ENCODE data around the gene BVES.

GRCh38 chr6:103675706-103676091, 1184.0 kb downstream of the HACE1 start:
- PRO-cap, 4 experiments: no peak in any of the 4 experiments
- RAMPAGE, long total RNA, 2 experiments: no peak in any of the 2 experiments

DNA sequence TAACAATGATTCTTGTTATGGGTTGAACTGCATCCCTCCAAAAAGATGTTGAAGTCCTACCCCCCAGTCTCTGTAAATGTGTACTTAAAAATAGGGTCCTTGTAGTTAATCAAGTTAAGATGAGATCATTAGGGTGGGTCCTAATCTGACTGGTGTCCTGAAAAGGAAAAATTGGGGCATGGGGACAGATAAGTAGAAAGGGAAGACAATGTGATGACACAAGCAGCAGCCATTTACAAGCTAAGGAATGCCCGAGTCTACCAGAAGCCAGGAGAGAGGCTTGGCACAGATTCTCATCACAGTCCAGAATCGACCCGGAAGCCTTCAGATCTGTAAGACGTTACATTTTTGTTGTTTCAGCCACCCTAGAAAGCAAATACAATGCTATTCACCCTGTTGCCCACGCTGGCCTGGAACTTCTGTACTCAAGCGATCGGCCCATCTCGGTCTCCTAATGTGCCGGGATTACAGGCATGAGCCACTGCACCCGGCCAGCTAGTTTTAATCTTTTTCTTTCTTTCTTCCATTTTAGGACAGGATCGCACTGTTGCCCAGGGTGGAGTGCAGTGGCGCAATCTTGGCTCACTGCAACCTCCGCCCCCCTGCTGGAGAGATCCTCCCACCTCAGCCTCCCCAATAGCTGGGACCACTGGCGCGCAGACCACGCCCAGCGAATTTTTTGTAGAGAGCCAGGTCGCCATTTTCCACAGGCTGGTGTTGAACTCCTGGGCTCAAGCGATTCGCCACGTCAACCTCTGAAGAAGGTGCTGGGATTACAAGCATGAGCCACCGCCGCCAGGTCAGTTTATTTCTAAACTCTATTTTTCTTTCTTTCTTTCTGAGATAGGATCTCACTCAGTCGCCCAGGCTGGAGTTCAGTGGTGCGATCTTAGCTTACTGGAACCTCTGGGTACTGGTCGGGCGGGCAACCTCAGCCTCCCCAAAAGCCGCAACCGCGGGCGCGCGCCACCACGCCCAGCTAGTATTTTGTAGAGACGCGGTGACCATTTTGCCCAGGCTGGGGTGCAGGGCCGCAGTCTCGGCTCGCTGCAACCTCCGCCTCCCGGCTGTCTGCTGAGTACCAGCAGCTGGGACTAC, 20.2 kb upstream of the LIN28B start:
- PRO-cap, 4 experiments: no peak in any of the 4 experiments
- RAMPAGE, long total RNA, 2 experiments: no peak in any of the 2 experiments

- PRO-cap, 4 experiments: no peak in any of the 4 experiments
- RAMPAGE, long total RNA, 2 experiments: no peak in any of the 2 experiments
Observed at GRCh38 chr6:104953485-104954217, 3.3 kb upstream of the LIN28B start.

DNA sequence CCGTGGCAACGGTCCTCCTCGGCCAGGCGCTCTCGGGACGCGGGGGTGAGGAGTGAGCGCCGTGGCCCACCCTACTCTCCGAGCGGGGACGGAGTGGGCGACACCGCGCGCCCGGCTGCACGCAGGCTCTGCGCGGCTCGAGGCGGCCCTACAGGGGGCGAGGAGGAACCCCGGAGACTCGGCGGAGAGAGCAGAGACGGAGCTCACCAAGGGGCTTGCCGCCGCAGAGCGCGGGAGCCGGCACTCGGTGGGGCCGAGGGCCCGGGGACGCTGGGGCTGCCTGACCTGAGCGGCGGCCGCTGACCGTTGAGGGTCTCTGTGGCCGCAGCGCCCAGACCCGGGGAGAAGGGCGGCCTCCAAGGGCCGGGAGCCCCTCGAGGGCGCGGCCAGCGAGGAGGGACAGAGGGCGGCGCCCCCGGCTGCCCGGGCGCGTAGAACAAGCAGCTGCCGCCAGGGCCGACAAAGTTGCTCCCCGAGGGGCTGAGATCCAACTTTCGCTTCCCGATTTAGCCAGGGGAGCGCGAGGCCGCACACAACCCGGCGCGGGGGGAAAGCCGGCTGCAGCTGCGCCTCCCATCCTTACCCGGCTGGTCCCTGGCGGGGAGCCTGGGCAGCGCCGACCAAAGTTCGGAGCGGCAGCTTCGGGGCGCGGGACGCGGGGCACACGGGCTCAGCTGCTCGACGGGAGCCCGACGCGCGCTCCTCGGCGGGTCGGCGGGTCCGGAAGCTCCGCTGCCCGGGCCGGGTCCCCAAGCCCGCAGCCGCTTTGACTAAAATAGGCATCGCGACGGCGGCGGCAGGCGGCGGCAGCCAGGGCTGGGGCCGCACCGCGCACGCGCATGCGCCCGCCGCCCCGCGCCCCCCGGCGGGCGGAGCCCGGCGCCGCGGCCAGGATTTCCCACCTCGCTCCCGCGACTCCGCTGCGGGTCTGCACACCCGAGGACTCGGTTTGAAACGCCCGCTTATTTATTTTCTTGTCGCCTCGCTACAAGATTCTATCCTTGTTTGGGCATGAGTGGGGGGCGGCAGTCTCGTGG, at the start of gene BVES:
Gene BVES (minus strand): TSS at position 772 of the 1,037 bp plus-strand sequence.
- PRO-cap, 4 experiments: no peak in any of the 4 experiments
- RAMPAGE, long total RNA, 2 experiments: no peak in any of the 2 experiments

DNA sequence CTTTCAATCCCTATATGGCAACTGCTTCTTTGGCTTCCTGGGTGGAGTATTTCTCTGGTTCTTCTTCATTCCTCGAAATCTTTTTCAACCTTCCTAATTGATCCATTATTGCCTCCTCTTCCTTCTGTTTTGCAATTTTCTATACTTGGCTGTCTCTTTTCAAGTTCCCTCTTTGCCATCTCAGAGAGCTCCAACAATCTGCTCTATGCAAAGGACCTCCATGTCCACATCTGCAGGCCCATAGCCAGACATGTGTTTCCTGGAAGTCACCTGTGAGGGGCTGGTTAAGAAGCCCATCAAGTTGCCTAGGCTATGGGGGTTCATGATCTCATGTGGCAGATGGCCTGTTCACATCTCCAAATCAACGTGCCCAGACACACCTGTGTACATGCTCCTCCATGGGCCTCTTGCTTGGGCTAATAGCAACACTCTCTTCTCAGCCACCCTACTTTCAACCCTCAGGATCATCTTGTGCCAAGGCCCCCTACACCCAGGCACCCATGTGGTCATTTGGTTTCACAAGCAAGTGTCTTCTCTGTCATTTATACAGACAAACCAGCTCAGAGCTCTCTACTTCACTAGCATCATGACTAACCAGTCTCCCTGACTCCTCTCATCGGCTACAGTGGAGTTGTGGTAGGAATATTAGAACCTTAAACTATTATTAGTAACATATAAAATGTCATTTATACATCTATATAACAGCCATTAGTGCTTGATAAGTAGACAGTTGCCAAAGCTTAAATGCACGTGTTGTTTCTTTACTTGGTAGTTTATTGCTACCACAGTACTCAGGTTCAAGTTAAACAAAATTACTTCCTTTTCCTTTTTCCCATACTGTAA, 106.0 kb downstream of the PREP start:
- PRO-cap, 4 experiments: no peak in any of the 4 experiments
- RAMPAGE, long total RNA, 2 experiments: start-site peak on the minus strand in 1 of 2 experiments, centred at position 75 of the sequence, 7 reads per replicate

DNA sequence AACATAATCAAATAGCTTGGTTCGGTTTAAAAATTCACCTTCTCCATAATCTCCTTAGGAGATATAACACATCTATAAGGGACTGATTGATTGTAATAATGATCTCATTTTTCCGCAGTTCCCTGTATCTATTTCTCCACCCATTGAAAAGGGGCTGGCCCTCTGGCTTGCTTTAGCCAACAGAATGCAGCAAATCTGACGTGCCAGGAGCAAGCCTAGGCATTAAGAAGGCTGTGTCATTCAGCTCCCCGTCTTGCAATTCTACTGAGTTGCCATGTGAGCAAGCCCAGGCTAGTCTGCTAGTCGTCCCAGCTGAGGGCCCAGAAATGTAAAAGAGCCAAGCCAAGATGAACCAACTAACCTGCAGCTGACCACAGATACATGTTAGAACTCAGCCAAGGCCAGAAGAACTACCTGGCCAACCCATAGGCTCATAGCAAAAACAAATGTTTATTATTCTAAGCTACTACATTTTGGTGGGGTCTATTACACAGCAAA, 30.1 kb downstream of the PREP start:
- PRO-cap, 4 experiments: no peak in any of the 4 experiments
- RAMPAGE, long total RNA, 2 experiments: no peak in any of the 2 experiments

DNA sequence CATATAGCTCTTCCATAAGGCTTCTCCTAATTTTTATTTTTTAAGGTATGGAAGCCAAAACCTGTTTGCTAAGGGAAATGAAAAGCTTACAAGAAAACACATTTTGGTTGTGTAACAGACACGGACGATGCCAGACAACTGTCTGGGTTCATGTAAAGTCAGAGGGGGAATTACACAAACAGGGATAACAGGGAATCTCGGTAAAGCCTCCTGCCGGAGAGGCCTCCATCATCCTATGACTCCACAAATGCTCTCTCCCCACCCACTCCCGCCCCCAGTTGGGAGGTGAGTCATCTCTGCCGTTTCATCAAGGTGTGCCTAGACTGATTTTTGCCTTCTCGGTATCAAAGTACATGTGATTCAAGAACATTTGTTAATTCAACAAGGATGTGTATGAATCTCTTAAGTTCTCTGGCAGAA, 305.0 kb upstream of the PRDM1 start:
- PRO-cap, 4 experiments: no peak in any of the 4 experiments
- RAMPAGE, long total RNA, 2 experiments: no peak in any of the 2 experiments

GRCh38 chr6:105786579-105786942, 299.6 kb upstream of the PRDM1 start:
- PRO-cap, 4 experiments: peak in 2 of 4 experiments; most common minus-strand start chr6:105786638 (in 2)
- RAMPAGE, long total RNA, 2 experiments: no peak in any of the 2 experiments

DNA sequence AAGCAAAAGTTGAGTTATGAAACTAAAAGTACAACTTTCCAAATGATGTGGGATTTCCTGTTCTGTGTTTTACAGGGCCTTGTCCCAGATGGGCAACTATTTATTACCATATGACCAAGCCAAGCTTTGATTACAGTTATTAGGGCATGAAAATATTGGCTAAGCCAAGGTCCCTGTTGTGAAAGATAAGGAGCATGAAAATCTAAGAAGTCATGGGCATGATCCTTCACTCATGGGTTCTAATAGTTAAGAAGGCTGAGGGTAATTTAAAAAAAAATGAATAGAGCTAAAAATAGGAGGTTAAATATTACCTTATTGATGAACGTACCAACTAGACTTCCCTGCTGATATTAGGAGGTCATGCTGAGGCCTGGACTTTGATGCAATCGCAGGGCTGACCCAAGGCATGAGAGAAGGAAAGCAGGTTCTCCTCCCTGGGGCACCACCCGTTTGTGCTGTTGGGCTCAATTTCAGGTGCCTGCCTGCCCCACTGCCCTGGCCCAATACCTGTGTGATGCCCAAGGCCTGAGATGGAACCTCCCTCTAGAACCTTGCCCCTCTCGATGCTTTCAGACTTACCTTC, 294.3 kb upstream of the PRDM1 start:
- PRO-cap, 4 experiments: peak in 2 of 4 experiments; most common plus-strand start position 377 of the sequence (in 1); most common minus-strand start position 241 of the sequence (in 2)
- RAMPAGE, long total RNA, 2 experiments: no peak in any of the 2 experiments

DNA sequence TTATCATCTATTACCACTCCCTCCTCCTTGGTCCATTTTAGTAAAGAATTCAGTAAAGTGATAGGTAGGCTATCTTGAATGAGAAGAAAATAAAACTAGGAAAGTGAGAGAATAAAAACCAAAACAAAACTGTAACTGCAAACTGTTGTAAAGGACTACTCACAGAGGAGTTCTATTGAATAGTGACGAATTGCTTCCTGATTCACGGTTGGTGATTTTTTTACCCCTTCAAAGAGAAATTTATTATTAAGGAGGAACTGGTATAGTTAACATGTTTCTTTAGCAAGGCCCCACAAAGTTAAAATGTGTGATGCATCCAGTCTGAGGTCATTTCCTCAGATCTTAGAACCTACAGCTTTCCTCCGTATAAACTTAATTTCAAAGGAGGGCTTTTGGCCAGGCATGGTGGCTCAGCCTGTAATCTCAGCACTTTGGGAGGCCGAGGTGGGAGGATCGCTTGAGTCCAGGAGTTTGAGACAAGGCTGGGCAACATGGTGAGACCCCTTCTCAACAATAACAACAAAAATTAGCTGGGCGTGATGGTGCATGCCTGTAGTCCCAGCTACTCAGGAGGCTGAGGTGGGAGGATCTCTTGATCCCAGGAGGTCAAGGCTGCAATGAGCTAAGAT, 8.2 kb downstream of the PRDM1 start:
- PRO-cap, 4 experiments: peak in 1 of 4 experiments; most common plus-strand start position 381 of the sequence (in 1)
- RAMPAGE, long total RNA, 2 experiments: no peak in any of the 2 experiments

GRCh38 chr6:106097049-106098375, 11.4 kb downstream of the PRDM1 start:
- PRO-cap, 4 experiments: peak in 2 of 4 experiments; most common plus-strand start chr6:106098057 (in 1); most common minus-strand start chr6:106097710 (in 1)
- RAMPAGE, long total RNA, 2 experiments: no peak in any of the 2 experiments

GRCh38 chr6:106270768-106271476, 54.6 kb downstream of the ATG5 start:
- PRO-cap, 4 experiments: no peak in any of the 4 experiments
- RAMPAGE, long total RNA, 2 experiments: no peak in any of the 2 experiments

DNA sequence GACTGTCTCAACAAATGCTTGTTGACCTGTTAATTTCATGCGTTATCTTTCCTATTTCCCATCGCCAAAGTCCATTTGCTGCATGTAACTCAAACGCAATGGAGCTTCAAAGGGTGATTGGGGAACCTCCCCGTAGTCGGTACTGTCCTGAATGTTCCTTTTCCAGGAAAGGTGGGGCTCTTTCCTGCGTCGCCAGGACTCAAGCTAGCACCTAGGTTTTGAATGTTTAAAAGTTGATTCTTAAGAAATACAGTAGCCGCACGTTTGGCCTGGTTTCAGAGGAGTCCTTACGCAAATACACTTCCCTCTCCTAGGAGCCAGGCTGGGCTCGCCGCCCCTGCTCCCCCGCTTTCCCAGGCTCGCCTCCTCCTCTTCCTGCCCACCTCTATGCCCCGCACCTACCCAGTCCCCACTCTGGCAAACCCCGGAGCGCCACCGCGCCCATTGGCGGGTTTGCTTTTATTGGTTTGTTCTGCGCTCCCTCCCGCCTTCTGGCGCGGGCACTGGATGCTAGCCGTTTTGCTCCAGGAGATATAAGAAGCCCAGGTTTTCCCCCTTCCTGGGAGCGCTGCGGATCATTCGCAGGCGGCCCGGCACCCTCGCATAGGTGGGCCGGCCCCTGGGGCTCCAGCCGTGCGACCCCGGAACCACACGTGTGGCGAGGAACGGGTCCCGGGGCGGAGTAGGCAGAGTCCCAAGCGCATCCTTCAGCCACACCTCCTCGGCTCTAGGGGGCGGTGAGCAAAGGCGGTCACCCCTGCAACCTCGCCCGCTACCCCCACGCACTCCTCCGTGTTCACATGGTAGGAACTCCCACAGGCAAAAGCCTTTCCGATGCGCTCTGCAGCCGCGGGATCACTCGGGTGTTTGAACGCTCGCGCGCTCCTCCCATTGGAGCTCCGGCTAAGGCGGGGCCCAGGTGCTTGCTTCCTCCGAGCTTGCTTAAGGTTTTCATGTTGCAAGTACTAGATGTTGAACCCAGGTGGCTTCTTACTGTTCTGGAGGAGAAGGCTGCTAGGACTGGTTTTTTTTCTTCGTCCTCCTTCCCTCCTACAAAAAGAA, 119.0 kb downstream of the RTN4IP1 start:
- PRO-cap, 4 experiments: peak in 2 of 4 experiments; most common plus-strand start position 858 of the sequence (in 2); most common minus-strand start position 686 of the sequence (in 1)
- RAMPAGE, long total RNA, 2 experiments: no peak in any of the 2 experiments

GRCh38 chr6:106514319-106514787, 114.9 kb downstream of the RTN4IP1 start:
- PRO-cap, 4 experiments: peak in 1 of 4 experiments; most common plus-strand start chr6:106514512 (in 1); most common minus-strand start chr6:106514439 (in 1)
- RAMPAGE, long total RNA, 2 experiments: no peak in any of the 2 experiments

DNA sequence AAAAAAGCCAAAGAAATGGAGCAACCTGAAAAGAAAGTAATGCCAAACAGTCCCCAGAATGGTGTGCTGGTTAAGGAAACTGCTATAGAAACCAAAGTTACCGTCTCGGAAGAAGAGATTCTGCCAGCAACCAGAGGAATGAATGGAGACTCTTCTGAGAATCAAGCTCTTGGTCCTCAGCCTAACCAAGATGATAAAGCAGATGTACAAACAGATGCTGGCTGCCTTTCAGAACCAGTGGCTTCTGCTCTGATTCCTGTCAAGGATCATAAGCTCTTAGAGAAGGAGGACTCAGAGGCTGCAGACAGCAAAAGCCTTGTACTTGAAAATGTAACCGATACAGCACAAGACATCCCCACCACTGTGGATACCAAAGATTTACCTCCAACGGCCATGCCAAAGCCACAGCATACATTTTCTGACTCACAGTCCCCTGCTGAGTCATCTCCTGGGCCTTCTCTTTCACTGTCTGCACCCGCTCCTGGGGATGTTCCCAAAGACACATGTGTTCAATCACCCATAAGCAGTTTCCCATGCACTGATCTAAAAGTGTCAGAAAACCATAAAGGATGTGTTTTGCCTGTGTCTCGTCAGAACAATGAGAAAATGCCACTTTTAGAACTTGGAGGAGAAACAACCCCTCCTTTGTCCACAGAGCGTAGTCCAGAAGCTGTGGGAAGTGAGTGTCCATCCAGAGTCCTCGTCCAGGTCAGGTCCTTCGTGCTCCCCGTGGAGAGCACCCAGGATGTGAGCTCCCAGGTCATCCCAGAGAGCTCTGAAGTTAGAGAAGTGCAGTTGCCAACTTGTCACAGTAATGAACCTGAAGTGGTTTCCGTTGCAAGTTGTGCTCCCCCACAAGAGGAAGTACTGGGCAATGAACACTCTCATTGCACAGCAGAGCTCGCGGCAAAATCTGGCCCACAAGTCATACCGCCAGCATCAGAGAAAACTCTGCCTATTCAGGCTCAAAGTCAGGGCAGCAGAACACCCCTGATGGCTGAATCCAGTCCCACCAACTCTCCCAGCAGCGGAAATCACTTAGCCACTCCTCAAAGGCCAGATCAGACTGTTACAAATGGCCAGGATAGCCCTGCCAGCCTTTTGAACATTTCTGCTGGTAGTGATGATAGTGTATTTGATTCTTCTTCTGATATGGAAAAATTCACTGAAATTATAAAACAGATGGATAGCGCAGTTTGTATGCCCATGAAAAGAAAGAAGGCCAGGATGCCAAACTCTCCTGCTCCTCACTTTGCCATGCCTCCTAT, 109.5 kb downstream of the RTN4IP1 start:
- PRO-cap, 4 experiments: peak in 4 of 4 experiments; most common plus-strand start position 897 of the sequence (in 4); most common minus-strand start position 777 of the sequence (in 2)
- RAMPAGE, long total RNA, 2 experiments: no peak in any of the 2 experiments

DNA sequence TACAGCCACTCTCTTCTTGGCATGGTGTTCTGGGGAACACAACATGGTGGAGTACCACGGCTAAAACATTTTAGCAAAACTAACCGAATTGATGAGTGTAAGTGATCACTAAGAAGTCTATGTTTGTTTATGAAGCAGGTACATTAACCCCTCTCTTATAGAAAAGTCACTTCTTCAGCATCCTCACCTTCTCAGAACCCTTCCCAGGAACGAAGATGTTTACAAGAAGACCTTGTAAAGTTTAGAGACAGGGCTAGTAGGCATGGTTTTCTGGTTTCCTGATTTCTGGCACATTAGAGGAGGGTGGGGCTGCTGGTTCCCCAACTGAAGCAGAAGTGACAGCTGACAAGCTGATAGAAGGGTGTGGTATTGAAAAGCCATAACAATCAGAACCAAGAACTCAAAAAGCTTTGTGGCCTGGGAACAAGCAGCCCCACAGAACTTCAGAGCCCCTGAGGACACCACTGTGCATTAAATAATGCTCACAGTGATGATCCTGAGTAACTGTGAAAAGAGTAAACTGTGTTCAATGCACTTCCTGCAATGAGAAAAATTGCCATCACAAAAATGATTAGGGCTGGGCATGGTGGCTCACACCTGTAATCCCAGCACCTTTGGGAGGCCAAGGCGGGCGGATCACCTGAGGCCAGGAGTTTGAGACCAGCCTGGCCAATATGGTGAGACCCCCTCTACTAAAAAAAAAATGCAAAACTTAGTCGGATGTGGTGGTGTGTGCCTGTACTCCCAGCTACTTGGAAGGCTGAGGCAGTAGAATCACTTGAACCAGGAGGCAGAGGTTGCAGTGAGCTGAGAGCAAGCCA, 91.1 kb downstream of the RTN4IP1 start:
- PRO-cap, 4 experiments: no peak in any of the 4 experiments
- RAMPAGE, long total RNA, 2 experiments: no peak in any of the 2 experiments

- PRO-cap, 4 experiments: no peak in any of the 4 experiments
- RAMPAGE, long total RNA, 2 experiments: no peak in any of the 2 experiments
Observed at GRCh38 chr6:106541042-106541241, 88.4 kb downstream of the RTN4IP1 start.

GRCh38 chr6:106626066-106626922, 3.0 kb downstream of the RTN4IP1 start:
- PRO-cap, 4 experiments: no peak in any of the 4 experiments
- RAMPAGE, long total RNA, 2 experiments: no peak in any of the 2 experiments

GRCh38 chr6:106724707-106725313, 95.4 kb downstream of the QRSL1 start:
- PRO-cap, 4 experiments: peak in 3 of 4 experiments; most common plus-strand start chr6:106725138 (in 3); most common minus-strand start chr6:106724906 (in 1)
- RAMPAGE, long total RNA, 2 experiments: no peak in any of the 2 experiments

- PRO-cap, 4 experiments: peak in 4 of 4 experiments; most common plus-strand start chr6:106731579 (in 3); most common minus-strand start chr6:106731229 (in 3)
- RAMPAGE, long total RNA, 2 experiments: no peak in any of the 2 experiments
Observed at GRCh38 chr6:106730633-106731880, 101.7 kb downstream of the QRSL1 start.